Amniotic epithelial cell (primary cell): ENCODE results near the genes CD3D and CD3G.

- RRBS, result no CpG with 5 or more reads among the region's 7 CpGs
Observed at GRCh38 chr11:117879844-117880421, 3.5 kb upstream of the FXYD6 start.

DNA sequence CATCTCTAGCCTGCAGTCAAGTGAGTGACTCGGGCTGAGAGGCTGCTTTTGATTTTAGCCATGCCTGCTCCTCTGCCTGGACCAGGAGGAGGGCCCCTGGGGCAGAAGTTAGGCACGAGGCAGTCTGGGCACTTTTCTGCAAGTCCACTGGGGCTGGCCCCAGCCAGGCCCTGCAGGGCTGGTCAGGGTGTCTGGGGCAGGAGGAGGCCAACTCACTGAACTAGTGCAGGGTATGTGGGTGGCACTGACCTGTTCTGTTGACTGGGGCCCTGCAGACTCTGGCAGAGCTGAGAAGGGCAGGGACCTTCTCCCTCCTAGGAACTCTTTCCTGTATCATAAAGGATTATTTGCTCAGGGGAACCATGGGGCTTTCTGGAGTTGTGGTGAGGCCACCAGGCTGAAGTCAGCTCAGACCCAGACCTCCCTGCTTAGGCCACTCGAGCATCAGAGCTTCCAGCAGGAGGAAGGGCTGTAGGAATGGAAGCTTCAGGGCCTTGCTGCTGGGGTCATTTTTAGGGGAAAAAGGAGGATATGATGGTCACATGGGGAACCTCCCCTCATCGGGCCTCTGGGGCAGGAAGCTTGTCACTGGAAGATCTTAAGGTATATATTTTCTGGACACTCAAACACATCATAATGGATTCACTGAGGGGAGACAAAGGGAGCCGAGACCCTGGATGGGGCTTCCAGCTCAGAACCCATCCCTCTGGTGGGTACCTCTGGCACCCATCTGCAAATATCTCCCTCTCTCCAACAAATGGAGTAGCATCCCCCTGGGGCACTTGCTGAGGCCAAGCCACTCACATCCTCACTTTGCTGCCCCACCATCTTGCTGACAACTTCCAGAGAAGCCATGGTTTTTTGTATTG is 13.7 kb downstream of the IL10RA start:
- RRBS, result no CpG with 5 or more reads among the region's 5 CpGs

DNA sequence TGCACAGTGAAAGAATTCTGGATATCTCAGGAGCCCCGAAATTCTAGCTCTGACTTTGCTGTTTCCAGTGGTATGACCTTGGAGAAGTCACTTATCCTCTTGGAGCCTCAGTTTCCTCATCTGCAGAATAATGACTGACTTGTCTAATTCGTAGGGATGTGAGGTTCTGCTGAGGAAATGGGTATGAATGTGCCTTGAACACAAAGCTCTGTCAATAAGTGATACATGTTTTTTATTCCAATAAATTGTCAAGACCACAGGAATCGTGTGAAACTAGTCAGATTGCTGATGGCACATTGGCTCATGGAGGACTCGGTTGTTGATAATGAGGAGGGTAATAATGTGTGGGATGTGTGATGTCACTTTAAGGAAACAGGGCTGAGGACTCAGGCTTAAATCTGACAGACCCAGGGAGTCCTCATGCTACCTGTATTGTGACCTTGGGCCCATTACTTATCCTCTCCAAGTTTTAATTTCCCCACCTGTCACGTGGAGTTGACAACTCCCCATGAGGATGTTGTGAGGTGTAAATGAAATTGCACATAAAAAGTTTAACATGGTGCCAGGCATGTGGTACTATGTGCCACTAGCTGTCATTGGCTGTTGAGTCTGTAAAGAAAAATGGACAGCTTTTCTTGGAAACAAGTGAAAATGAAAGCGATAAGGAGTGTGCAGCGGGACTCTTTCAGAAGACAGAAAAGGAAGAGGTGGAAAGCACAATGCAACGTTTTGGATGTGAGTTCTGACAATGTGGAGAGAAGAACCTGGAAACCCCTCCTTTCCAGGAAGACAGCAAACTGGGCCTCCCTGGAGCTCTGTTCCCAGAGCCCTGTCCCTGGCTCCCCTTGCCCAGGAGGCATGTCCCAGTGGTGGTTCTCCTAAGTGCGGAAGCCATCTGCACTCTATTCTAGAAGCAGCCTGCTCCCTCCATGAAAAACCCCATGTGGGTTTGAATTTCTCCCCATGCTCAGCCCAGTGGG is 15.3 kb downstream of the IL10RA start:
- RRBS, result no CpG with 5 or more reads among the region's 9 CpGs

DNA sequence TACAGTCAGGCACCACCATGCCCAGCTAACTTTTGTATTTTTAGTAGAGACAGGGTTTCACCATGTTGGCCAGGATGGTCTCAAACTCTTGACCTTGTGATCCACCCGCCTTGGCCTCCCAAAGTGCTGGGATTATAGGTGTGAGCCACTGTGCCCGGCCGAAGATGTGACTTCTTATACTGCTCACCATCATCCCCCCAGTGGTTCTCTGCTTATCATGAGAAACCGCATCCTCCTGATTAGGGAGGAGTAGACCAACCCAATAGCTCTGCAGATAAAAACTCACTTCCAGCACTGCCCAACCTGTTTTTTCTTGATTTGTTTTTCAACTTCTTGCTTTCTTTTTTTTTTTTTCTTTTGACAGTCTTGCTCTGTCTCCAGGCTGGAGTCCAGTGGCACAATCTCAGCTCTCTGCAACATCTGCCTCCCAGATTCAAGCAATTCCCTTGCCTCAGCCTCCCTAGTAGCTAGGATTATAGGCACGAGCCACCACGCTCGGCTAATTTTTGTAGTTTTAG is 21.4 kb downstream of the IL10RA start:
- RRBS, result no CpG with 5 or more reads among the region's 7 CpGs

DNA sequence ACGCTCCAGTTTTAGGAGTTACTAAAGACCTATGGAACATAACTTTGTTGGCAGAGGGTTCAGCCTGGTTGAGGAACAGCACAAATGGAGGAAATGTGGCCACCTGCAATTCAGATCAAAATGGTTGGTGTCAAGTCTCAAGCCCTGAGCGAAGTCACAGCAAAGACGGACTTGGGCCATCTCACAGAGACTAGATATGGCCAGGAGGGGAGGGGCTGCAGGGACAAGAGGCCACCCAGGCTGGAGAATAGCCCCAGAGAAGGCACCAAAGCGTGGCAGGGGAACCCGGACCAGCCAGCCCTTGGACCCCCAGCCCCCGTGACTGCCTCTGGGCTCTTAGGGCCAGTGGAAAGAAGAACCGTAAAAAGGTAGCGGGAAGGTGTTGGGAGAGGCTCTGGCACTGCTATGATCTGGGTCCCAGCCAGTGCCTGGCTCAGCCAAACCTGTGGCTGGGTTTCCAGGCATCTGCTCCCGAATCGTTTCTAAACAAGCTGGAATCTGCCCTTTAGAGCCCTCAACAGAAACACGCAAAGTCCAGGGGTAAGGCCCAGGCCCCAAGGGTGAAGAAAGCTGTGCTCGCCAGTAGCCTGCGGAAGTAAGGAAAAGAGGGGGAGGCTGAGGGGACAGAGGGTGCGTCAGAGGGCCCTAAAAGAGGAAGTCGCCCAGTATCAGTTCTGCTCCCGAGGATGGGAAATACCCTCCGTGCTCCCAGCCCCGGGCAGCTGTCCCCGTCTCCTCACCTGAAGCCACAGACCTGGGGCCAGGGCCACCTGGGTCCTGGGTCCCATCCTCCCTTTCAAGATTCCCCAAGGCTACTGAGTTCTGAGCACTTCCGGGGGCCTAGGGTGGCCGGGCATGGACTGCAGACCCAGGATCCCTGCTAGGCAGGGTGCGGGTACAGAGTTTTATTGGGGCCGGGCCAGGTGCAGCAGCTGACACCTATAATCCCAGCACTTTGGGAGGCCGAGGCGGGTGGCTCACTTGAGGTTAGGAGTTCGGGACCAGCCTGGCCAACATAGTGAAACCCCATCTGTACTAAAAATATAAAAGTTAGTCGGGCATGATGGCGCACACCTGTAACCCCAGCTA is 24.6 kb downstream of the IL10RA start:
- RRBS, result 79% methylated on average over 3 of the region's 28 CpGs

GRCh38 chr11:118045897-118046624 is 30.8 kb upstream of the TMPRSS4 start:
- RRBS, result no CpG with 5 or more reads among the region's 4 CpGs

GRCh38 chr11:118083112-118083530 is 3.6 kb downstream of the SMIM35 start:
- RRBS, result 80% methylated on average over 3 of the region's 11 CpGs

- RRBS, result no CpG with 5 or more reads among the region's 4 CpGs
Observed at GRCh38 chr11:118202623-118203277, 22.1 kb downstream of the JAML start.

DNA sequence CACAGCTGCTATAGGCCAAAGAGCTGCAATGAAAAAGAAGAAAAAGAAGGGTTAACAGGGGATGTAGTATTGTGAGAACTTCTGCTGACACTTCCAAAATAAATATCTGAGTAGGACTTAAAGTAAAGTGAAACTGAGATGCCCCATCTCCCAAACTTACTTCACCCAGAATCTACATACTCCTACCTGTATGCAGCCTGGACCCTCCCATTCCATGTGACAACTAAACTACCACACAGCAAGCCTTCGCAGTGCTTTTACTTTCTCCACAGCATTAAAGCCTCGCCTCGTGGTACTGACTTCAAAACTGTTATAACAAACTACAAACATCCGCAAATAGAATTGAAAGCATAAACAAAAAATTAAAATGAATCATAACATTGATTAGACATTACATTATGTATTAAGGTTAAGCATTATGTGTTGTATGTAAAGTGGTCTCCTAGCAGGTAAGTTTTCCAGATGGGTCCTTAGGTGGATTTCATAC is 979 bp downstream of the MPZL2 start:
- RRBS, result no CpG with 5 or more reads among the region's 4 CpGs

DNA sequence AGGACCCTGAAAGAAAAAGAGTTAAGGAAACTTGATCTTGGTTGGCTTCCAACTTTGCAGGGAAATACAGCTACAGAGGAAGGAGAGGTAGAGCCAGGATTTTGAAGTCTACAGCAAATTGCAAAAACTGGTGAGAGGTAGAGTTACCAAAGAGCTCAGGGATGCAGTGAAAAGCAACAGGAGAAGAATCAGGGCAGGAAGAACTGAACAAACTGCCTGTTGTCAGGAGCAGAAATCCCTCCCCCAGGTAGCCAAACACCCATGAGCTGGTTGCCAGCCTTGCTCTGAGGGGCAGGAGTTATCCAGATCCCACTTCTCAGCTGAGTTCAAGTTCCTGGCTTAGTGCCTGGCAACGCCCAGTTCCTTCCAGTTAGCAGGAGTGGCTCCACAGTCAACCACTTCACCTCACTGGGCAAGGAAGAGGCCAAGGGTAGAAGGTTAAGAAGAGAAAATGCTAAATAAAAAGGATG is 1.8 kb upstream of the MPZL2 start:
- RRBS, result no CpG with 5 or more reads among the region's 1 CpG

GRCh38 chr11:118315221-118316061 is 10.9 kb downstream of the CD3E start:
- RRBS, result no CpG with 5 or more reads among the region's 20 CpGs

DNA sequence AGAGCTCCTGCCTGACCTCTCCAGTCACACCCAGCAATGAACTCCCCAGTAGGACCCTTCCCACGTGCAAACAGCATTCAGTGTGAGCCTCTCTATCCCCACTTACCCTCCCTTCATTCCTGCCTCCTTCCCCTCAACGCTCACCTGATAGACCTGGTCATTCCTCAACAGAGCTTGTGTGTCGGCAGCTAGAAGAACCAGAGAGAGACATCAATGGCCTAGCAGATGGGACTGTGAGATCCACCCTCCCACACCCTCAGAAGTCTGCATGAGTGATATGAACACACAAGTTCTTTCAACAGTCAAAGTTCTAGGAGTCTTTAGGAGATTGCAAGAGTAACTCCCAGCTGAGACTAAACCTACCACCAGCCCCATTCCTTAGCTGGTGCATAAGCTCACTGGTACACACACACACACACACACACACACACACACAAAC is 3.2 kb downstream of the CD3D start:
- RRBS, result no CpG with 5 or more reads among the region's 3 CpGs

- RRBS, result no CpG with 5 or more reads among the region's 8 CpGs
Observed at GRCh38 chr11:118342527-118342931, at the start of gene CD3D. CD3D (minus strand) TSS chr11:118342705.

DNA sequence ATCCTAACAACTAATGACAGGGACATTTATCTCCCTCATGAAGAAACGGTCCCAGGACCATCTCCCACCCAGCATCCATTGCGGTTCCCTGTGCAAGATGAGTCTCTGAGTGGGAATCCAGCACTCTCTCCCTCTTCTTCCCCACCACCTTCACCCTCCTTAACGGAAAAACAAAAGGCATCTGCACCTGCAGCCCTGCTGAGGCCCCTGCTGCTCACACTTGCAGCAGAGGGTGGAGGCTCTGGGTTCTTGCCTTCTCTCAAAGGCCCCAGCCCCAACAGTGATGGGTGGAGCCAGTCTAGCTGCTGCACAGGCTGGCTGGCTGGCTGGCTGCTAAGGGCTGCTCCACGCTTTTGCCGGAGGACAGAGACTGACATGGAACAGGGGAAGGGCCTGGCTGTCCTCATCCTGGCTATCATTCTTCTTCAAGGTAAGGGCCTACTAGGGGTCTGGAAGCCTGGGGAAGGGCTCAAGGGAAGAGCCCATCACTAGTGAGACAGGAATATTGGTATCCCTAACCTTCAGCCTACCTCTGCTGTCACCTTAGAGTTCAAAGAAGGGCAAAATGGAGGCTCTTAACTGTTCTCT is at the start of gene CD3G:
Gene CD3G, plus strand, starts transcription at position 296 of the 588 bp plus-strand sequence.
- RRBS, result no CpG with 5 or more reads among the region's 5 CpGs

GRCh38 chr11:118359816-118360062 is 339 bp downstream of the UBE4A start:
- RRBS, result 0% methylated on average over 2 of the region's 8 CpGs

DNA sequence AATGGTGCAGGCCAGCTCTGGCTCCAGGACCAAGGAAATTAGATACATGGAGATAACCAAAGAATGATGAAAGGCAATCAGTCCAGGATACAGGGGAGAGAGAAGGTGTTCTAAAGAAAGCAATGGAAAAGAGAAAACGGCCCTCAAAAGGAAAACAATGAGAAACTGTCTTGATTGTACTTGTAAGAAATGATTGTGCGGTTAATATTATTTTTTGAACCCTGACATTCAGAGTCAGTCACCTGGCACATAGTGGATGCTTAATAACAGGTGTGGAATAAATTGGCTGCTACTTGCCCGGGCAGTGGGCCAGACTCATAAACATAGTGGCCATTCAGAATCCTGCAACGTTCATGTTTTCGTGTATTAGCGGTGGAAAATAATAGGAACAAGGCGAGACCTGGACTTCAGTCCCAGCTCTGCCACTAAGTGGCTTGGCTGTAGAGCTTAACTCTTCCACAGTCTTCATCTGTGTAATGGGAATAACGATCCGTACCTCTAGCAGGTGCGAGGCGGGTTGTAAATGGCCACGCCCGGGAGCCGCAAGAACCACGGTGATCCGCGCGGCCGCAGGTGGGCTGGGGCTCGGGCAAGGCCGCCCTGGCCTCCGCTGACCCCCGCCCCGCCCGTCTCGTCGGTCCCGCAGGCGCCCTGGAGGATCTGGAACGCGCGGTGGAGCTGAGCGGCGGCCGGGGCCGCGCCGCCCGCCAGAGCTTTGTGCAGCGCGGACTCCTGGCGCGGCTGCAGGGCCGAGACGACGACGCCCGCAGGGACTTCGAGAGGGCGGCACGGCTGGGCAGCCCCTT is 781 bp upstream of the TMEM25 start:
- RRBS, result no CpG with 5 or more reads among the region's 51 CpGs

DNA sequence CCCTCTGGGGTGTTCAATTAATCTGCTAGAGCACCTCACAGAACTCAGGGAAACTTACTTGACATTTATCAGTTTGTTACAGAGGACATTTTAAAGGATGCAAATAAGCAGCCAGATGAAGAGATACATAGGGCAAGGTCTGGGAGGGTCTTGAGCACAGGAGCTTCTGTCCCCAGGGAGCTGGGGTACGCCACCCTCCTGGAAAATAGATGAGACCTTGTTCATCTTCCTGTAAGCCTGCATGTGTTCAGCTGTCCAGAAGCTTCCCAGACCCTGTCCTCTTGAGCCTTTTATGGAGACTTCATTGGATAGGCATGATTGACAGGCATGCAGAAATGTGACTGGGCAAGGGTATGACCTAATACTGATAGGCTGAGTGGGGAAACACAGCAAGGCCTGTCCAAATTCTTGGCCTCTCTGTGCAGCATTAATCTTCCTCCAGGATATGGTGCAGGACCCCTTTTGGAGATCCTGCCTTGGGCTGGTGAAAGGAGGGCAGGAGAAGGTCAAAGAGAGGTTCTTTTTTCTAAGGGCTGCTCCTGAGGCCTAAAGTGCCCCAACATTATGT is 15.7 kb downstream of the ARCN1 start:
- RRBS, result no CpG with 5 or more reads among the region's 1 CpG

GRCh38 chr11:118610775-118611302 is 3.4 kb downstream of the PHLDB1 start:
- RRBS, result 3% methylated on average over 28 of the region's 52 CpGs

DNA sequence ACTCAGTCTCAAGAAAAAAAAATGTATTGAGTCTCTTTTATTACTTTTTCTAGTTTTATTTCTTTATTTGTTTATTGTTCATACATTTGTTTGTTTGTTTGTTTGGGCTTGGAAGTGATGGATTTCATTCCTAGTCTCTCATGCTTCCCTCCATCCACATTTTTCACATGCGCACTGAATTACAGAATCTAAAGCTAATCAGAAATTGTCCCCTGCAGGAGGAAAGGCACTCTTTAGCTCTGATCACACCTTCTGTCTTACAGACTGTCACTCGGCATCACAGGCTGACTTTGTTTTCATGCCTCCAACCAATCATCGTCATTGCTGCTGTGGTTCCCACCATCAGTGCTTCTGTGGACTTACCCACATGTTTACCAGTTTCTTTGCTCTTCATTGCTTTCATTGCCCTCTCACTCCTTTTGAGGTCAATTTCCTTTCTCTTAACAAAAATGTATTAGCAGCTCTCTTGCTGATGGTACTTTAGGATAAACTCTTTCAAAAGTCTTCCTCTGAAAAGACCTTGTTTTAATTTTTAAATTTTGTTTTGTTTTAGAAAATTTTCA is 20.0 kb upstream of the TREH start:
- RRBS, result no CpG with 5 or more reads among the region's 3 CpGs

DNA sequence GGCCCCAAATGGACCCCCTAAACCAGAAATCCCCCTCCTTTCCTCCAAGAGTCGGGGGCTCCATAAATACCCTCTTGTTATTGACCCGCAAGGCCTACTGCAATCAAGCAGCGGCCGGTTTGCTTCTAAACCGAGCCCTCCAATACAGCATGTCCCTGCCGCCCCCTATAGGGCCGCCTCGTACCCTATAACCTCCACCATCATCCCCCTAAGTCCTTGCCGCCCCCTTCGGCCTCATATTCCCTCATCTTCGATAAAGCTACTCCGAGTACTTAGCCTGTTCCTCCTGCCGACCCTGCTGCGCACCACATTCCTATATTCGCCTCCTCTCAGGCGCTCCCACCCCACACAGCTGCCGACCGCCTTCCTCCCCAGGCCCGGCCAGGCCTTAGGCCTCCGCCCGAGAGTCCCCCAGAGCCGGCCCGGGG is 573 bp downstream of the DDX6 start:
- RRBS, result 5% methylated on average over 3 of the region's 23 CpGs